Epidermal melanocyte (primary cell): ENCODE results near the genes STK25, ING5 and D2HGDH.

DNA sequence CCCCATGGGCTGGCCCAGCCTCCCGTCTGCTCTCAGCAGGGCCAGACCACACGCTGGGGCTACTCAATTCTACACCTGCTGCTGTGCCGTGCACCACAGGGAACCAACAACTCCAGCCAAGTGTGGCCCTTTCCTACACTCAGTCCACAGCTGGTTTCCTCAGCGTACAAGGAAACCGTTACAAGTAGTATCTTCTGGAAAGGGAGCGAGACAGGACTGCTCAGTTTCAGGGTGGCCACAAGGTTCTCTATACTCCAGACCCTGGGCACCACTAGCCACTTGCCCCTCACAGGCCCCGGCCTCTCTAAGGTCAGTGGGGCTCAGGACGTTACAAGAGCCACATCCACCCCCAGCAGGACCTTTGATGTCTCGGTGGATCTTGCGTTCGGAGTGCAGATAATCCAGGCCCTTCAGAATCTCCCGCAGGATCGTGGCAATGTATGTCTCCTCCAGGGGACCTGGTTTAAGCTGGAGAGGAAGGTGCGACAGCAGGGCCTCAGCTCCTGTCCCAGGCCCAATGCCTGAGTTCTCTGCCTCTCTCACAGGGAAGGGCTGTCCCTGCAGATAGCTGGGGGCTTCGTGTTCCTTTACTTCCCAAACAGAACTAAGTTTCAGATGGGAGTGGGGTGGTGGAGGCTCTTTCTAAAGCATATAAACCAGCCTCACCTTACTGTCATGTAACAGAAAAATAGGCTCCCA is 8.4 kb downstream of the STK25 start:
- RRBS: no CpG with 5 or more reads among the region's 15 CpGs

DNA sequence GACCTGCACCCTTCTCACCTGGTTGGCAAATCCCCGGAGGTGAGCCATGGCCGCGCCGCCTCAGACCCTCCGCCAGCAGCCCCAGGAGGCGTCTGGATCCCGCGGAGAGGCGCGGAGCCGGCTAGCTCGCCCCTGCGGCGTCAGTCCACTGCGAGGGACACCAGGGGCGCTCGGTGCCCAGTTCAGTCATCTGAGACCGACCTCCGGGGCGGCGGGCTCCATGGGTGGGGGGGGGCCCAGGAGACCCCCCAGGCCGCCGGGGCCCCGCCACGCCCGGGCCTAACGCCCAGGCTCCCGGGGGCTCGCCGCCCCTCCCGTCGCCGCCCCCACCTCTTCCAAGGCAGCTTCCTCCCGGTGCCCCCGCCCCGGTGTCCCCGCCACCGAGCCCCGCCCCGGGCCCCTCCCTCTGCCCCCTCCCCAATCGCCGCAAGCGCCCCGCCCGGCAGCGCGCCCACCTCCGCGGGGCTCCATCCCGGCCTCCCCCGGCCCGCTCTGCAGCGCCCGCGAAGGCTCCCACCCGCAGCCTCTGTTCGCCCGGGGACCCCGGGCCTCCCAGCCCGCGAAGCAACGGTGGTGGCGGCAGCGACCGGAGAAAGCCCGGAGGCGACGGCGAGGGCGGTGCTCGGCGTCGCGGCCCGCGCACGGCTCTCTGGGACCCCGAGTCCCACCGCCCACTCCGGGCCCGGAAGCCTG is at the start of gene STK25:
TSS of gene STK25 (minus strand) at position 597 of the 693 bp plus-strand sequence.
- RRBS: 3% methylated on average over 60 of the region's 81 CpGs

DNA sequence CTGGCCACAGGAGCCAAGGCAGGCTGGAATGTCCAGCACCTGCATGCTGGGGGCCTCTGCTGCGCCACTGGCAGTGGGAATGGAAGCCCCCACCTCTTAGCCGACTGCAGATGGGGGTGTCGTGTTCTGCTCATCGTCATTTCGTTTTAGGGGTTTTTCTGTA is 16.2 kb downstream of the DTYMK start:
- RRBS: no CpG with 5 or more reads among the region's 5 CpGs

GRCh38 chr2:241701813-241702871 is at the start of gene ING5:
Gene ING5, plus strand, starts transcription at chr2:241702039.
- RRBS: 3% methylated on average over 49 of the region's 143 CpGs

DNA sequence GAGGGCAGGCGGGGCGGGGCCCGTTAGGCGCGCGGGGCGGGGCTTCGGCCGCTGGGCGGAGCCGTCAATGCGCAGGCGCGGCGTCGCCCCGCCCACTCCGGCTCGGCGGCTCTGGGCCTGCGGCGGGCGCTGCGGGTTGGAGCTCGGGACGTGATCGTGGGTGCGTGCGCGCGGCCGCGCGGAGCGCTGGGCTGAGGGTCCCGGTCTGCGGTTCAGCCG is at the start of gene D2HGDH:
TSS of gene D2HGDH (plus strand) at position 95 of the 219 bp plus-strand sequence.
- RRBS: 2% methylated on average over 15 of the region's 38 CpGs

DNA sequence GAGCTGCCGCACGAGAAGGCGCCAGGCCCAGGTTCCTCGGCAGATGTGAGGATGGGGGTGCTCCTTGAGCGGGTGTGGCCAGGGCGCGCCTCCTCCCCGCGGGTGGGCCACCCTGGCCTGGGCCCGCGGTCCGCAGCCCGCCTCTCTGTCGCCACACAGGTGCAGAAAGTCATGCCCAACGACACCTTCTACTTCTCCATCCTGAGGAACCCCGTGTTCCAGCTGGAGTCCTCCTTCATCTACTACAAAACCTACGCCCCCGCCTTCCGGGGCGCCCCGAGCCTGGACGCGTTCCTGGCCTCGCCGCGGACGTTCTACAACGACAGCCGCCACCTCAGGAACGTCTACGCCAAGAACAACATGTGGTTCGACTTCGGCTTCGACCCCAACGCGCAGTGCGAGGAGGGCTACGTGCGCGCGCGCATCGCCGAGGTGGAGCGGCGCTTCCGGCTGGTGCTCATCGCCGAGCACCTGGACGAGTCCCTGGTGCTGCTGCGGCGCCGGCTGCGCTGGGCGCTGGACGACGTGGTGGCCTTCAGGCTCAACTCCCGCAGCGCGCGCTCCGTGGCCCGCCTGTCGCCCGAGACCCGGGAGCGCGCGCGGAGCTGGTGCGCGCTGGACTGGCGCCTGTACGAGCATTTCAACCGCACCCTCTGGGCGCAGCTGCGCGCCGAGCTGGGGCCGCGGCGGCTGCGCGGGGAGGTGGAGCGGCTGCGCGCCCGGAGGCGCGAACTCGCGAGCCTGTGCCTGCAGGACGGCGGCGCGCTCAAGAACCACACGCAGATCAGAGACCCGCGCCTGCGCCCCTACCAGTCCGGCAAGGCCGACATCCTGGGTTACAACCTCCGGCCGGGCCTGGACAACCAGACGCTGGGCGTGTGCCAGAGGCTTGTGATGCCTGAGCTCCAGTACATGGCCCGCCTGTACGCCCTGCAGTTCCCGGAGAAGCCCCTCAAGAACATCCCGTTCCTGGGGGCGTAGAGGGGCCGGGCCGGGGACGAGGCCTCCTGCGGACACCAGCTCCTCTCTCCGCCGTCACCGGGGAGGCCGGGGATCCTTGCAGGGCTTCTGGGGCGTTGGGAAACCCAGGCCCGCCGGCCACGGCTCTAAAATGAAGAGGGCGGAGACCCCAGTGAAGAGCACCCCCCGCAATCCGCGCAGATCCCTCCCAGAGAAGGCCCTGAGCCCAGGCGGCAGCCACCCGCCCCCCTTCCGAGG is 5.4 kb upstream of the NEU4 start:
- RRBS: 3% methylated on average over 51 of the region's 130 CpGs

DNA sequence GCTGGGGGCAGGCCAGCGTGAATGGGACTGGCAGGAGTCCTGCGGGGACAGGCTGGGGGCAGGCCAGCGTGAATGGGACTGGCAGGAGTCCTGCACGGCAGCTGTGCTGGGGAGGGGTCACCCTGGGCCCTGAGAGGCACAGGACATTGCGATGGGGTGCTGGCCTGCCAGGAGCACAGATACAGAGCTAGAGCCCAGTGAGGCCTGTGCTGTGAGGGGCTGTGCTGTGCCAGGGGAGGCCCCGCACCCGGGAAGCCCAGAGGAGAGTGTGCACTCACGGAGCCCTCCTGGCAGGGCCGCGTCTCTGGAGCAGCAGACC is 1.8 kb downstream of the NEU4 start:
- RRBS: no CpG with 5 or more reads among the region's 10 CpGs

DNA sequence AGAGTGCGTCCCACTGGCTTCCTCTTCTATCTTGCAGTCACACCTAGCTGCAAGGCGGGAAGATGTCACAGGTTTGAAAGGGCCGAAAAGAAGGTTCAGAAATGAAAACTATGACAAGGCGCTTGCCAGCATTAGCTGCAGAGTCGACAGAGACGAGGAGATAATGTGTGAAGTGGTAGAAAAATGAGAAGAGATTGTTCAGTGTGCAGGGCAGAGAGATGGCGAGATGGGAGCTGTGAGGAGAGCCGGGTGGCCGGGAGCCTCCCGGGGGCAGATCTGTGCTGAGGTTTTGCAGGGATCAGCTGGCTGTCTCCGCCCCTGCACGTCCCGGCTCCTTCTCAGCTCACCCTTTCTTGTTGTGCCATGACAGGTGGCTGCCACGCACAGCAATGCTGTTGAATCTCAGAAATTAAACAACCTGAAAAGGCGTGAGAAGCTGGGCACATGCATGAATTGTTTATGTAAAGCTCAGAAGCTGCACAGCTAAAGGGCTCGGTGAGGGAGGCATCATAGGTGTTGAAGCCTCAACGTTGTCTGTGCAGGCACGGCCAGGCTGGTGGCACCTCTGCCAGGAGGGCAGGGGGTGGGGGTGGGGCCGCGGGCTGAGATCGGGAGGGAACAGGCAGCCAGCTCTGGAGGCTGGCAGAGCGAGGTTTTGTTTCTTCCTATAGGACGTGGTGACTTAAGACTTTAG is 930 bp upstream of the RTP5 start:
- RRBS: 18% methylated on average over 4 of the region's 23 CpGs

GRCh38 chr2:241885895-241886714 is 14.2 kb downstream of the FAM240C start:
- RRBS: no CpG with 5 or more reads among the region's 19 CpGs

DNA sequence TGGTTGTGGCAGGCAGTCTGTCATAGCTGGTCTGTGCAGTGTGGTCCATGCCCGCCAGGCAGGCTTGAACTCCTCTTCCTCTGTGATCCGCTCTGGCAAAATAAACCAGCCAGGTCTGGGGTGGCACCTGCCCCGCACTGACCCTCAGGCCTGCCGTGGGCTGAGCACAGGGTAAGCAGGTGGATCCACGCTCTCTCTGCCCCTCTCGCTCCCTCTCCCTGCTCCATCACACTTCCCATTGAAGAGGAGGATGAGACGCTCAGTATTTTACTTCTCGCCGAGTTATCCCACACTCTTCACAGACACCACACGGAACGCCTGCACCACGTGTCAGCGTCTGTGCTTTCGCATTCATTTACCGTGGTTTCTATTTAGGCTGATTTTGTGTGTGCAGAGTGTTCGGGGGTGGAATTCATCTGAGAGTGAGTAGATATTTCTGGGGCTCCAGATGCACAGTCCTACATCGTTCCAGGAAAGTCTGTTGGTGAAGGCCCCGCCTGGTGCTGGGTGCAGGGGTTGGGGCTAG is 25.7 kb upstream of the FAM240C start:
- RRBS: no CpG with 5 or more reads among the region's 18 CpGs

GRCh38 chr2:242085802-242086838 is 185.9 kb upstream of the FAM240C start:
- RRBS: no CpG with 5 or more reads among the region's 7 CpGs

DNA sequence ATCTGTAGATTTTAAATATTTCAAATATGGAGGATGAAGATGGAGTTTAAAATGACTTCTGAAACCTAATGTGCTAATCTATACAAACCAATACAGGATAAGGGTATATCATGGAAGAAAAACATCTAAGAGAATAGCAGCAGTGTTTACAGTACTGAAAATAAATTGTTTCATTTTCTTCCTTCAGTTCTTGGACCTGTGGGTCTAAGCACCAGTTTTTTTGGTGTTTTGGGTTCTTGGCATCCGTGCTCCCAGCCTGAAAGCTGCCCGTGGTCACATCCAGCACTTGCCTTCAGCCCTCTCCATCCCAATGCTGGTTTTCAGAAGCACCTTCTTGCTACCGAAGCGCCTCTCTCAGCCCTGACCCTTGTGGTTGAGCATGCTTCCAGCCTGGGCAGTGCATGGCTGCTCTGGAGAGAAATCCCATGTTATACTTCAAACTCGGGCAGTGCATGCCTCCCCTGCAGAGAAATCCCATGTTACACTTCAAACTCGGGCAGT is 217.8 kb upstream of the FAM240C start:
- RRBS: no CpG with 5 or more reads among the region's 6 CpGs